UCH-1 (cell line): ENCODE data around the genes CAMK1G and KCNH1.

DNA sequence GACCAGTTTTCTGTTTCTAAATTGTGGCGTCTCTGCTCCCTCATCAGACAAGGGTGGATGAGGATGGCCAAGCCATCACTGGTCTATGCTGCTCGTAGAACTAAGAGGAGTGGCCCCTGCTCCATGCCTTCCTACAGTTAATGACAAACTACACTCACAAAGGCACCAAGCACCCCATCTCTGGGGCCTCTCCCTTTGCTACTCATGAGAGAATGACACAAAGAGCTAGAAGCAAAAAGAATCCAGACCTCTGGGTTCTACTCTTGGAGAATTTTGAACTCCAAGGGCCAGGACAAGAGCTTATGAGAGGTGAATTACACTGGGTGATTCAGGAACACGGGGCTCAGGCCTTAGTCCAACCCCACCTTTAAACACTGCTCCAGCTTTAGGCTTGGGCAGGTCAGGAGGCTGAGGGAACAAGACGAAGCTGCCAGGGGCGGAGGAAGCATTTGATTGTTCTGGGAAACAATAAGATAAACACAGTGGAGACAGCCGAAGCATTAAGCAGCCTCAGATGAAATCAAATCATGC is 93.5 kb downstream of the PLXNA2 start:
- RRBS, result no CpG with 5 or more reads among the region's 6 CpGs

DNA sequence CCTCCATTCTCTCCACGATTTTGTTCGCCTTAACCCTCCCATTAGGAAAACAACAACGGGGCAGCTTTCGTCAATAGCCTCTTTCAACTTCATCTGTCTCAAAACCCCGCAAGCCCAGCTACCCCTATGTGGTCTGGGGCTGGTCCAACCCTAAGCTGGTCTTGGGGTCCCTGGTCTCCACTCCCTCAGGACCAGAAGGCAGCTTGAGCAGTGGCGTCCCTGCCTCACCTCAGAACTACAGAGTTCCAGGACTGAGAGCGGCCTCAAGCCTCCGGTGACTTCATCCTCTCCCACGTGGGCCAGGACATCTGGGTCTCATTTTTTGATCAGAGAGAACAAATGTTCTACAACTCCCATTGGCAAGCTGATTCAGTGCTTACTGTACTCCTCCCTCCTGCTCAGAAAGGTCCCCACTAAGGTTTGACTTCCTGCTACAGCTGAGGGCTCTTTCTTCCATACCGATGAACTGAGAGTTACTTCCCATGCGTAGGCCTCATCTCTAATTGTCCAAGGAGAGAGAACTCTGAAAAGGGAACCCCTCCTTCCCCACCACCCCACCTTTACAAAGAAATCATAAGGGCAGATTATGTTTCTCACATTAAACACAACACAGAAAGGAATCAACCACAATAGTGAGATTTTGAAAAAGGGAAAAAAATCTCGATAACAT is 78.5 kb downstream of the PLXNA2 start:
- RRBS, result no CpG with 5 or more reads among the region's 12 CpGs

- RRBS, result no CpG with 5 or more reads among the region's 3 CpGs
Measured at GRCh38 chr1:208192130-208192577, 52.0 kb downstream of the PLXNA2 start.

DNA sequence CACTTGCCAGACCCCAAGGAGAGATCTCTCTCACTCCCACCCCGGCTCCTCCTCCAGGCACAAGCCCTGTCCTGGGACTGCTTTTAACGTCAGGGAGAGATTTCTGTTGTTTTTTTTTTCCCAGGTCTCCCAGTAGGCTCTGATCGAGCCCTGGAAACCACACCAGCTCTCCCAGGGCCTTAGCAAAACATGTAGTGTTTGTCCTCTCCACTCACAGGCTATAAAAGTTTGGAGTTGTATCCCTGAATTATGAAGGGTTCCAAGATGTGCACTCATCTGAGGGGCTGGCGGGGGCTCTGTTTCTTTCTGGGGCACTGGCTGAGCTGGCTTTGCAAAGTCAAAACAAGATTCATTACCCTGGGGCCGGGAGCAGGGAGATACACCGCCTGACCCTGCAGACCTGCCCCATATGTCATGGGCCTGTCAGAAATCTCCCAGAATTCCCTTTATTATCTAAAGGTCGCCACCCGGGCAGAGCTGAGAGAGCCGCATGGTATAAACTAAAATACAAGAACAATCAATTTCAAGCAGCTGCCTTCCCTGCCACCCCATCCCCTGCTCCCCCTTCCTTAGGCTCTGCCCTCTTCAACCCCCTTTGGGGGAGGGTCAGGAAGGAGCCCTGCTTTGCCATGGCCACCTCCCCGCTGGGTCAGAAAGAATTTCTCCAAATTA is 17.8 kb downstream of the PLXNA2 start:
- RRBS, result 76% methylated on average over 4 of the region's 10 CpGs

DNA sequence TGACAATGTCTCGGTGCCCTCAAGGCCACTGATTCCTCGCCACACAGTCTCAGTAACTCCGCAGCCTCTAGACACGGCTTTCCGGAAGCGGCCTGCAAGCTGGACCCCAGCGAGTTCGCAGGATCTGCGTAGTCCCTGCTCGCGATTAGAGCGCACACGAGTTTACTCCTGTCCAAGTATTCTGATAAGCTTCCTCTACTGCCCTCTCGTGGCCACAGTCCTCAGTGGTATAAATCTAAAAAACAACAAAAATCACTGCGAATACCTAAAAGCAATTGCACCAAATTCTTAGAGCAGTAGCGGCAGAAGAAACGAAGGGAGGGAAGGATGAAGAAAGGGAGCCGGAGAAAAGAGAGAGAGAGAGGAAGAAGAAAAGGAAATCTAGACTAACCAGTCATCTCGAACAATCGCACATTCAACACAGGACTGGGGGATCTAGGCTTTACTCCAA is 1.1 kb upstream of the PLXNA2 start:
- RRBS, result no CpG with 5 or more reads among the region's 20 CpGs

GRCh38 chr1:208487878-208488286 is 243.7 kb upstream of the PLXNA2 start:
- RRBS, result no CpG with 5 or more reads among the region's 7 CpGs

DNA sequence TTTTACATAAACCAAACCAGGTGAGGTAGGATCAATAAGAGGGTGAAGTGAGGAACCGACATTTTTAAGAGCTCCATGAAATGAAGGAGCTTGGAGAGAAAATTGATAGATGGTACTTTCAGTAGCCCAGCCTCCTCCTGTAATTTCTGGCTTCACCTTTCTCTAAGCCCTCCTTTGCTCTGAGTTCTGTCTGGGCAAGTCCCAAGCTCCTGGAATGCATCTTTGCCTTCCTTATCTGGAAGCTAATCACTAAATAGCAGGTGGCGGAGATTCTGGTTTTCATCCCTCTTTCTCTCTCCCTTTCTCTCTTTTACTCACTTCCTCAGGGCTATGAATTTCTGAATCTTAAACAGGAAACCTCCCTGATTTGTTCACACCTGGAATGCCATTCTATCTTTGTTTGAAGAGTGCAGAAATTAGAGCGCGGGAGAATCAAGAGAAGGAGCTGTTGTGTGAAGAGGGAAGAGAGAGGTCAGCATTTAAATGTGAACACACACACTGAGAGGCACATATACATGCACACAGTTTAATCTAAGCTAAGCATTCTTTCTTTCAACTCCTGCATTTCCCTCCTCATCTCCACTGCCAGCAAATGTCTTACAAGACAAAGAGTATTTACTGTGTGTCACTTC is 199.5 kb upstream of the CAMK1G start:
- RRBS, result no CpG with 5 or more reads among the region's 4 CpGs

- RRBS, result no CpG with 5 or more reads among the region's 7 CpGs
Measured at GRCh38 chr1:209427252-209427605, 156.3 kb upstream of the CAMK1G start.

GRCh38 chr1:209528005-209528632 is 55.4 kb upstream of the CAMK1G start:
- RRBS, result no CpG with 5 or more reads among the region's 9 CpGs

DNA sequence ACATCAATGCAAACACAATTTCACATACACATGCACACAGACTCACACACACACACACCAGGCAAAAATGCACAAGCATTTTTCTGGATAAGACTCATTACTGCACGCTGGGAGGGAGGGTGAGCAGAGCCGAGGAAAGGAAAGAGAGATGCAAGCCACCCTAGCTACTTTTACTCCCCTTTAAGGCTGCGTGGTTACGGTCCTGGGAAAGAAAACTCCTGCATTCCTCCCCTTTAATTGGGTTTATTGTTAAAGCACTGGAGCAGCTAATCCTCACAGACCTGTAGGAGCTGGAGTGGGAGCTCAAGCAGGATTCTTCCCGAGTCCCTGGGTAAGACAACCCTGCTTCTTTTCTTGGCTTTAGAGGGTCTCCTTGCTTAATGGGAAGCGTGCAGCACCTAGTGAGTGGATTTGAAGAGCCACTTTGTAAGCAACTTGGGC is at the start of gene CAMK1G:
CAMK1G (plus strand) TSS at position 273 of the 441 bp plus-strand sequence.
- RRBS, result no CpG with 5 or more reads among the region's 6 CpGs

- RRBS, result no CpG with 5 or more reads among the region's 8 CpGs
Measured at GRCh38 chr1:209584086-209584431, 545 bp downstream of the CAMK1G start.

GRCh38 chr1:209801798-209802633 is 3.9 kb downstream of the IRF6 start:
- RRBS, result no CpG with 5 or more reads among the region's 6 CpGs

- RRBS, result no CpG with 5 or more reads among the region's 10 CpGs
Measured at GRCh38 chr1:209839549-209840668, 12.1 kb downstream of the UTP25 start.

DNA sequence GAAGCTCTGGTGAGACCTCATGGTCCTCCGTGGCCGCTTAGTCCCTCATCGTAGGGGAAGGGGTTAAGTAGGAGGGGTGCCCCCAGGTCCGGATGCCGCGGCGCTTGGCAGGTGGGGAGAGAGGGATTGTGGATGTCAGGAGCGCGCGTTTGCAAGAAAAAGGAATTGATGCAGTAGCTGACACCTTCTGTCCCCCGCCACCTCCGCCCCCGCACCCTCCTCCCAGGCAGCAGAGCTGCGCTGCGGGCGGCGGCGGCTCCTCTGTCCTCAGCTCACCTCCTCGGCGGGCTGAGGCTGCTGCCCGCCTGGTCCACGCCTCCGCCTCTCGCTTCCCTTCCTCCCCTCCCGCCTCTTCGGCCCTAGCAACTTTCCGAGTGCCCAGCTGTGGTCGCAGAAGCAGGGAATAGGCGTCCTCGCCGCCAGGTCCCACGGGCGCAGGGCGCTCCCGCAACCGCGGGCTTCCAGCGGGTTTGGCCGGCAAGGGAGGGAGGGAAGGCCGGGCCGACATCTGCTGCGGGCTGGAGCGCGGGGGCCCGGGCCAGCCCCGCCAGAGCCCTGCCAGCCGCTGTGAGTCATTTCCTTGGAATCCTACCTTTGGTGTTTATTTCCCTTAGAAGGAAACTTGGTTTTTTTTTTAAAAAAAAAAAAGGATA is 889 bp downstream of the SERTAD4 start:
- RRBS, result 5% methylated on average over 6 of the region's 47 CpGs

DNA sequence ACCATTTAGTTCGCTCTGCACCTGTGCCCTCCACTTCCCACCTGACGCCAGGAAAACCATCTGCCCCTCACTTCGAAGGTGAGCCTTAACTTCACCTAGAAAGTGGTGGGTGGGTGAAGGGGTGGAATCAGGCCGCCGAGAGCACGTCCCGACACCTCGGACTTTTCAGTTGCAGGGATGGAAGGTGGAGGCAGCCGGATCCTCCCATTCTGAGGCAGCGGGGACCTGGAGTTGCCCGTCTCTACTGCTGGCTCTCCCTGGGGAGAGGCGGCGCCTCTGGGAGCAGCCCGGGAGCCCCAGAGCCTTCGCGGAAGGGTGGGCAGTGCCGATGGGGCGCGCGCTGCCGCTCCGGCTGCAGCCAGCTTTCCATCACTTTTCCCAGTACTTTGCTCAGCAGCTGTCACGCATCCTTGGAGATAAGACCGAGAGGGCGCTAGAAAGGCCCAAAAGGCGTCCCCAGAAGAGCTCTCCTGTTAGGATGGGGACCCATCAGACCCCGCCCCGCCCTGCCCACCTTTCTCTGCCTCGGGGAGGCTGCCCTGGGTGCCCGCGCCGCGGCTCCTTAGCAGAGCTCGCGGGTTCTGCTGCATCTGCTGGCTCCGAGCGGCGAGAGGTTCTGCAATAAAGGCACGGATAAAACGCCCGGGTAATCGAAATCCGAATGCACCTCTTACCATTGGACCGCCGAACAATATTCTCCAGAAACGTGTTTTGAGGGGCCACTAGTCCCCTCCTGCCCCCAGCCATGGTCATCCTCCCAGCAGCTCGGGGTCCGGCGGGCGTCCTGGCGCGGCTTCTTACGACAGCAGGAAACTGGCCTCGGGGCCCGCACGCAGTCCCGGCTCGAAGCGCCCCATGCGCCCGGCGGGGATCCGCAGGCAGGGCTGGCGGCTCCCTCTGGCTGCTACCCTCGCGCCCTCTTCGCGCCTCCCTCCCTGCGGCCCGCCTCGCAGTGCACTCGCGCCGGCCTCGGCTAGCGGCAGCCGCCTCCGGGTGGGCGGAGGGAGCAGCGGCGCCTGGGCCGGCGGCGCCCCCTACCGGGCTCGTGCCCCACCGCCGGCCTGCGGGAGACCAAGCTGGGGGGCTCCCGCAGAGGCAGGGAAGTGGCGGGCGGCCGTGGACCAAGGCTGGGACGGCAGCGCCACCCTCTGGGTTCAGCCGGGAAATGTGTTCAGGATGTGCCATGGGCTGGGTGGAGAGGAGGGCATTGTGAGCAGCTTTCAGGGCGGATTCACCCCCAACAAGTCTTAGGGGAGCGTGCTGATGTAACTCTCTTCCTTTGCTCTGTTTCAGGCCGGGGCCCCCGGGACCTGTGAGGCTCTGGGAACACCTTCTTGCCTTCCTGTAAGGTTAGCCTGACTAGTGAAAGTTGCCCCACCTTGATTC is at the start of gene KCNH1:
KCNH1 (minus strand) TSS at position 956 of the 1,386 bp plus-strand sequence.
- RRBS, result 6% methylated on average over 35 of the region's 100 CpGs

DNA sequence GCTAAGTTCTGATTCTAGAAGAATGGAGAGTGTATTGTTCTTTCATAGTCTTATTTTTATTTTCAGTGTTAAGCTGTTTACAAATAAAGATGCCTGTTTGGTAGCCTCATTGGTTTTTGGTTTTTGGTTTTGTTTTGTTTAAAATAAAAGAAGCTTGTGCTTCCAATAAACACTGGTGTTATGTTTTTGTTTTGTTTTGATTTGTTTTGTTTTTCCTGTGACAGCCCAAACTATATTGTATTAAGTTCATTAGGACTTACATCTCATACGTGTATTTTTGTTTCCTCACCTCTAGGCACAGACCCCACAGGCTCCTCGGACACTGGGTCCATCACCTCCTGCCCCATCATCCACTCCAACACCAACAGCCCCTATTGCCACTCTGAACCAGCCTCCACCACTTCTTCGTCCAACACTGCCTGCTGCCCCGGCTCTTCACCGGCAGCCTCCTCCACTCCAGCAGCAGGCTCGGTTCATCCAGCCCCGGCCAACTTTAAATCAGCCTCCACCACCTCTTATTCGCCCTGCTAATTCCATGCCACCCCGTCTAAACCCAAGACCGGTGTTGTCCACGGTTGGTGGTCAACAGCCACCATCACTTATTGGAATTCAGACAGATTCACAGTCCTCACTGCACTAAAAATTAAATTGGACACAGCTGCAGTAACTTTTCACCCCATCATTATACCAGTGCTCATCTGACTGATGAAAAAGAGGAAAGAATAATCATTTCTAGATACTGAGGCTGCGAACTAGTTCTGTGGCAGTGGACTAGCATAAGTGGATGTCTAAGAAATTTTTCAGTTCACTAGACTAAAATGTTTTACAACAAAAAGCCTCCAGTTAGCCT is 13.3 kb upstream of the TRAF5 start:
- RRBS, result 89% methylated on average over 5 of the region's 12 CpGs

DNA sequence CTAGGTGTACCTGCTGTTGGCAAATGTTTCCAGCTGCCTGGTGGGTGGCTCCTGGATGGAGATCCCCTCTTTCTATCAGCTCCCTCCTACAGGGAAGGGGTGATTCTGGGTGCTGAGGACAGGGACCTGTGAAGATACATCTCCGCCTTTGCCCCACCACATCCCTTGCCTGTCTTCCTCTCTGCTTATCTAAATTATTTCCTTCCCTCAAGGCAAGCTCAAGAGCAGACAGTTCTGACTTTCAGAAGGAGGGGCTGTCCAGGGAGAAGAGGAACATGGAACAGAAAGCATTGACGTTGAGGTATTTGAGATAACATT is 381 bp upstream of the RD3 start:
- RRBS, result no CpG with 5 or more reads among the region's 2 CpGs

- RRBS, result no CpG with 5 or more reads among the region's 5 CpGs
Measured at GRCh38 chr1:211521239-211521982, 29.4 kb upstream of the RD3 start.

- RRBS, result no CpG with 5 or more reads among the region's 1 CpG
Measured at GRCh38 chr1:211570680-211571192, 8.2 kb downstream of the SLC30A1 start.